ENCODE results near the gene GTF2IRD1.

GRCh38 chr7:73666183-73666575 is 1.5 kb upstream of the VPS37D start:
- RRBS = no CpG with 5 or more reads among the region's 12 CpGs

DNA sequence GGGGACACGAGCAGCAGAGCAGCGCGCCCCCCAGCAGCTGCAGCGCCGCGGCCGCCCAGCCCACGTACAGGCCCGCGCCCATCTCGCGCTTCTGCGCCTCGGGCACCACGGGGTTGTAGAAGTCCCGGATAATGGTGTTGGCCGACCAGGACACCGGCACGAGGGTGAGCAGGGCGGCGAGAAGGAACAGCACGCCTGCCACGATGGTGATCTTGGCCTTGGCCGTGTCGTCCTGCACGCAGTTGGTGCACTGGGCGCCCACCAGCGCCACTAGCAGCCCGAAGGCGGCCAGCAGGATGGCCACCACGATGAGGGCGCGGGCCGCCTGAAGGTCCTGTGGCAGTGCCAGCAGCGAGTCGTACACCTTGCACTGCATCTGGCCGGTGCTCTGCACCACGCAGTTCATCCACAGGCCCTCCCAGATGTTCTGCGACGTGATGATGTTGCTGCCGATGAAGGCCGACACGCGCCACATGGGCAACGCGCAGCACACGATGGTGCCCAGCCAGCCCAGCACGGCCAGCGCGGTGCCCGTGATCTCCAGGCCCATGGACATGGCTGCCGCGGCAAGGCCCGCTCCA is 486 bp downstream of the CLDN3 start:
- RRBS = no CpG with 5 or more reads among the region's 54 CpGs

DNA sequence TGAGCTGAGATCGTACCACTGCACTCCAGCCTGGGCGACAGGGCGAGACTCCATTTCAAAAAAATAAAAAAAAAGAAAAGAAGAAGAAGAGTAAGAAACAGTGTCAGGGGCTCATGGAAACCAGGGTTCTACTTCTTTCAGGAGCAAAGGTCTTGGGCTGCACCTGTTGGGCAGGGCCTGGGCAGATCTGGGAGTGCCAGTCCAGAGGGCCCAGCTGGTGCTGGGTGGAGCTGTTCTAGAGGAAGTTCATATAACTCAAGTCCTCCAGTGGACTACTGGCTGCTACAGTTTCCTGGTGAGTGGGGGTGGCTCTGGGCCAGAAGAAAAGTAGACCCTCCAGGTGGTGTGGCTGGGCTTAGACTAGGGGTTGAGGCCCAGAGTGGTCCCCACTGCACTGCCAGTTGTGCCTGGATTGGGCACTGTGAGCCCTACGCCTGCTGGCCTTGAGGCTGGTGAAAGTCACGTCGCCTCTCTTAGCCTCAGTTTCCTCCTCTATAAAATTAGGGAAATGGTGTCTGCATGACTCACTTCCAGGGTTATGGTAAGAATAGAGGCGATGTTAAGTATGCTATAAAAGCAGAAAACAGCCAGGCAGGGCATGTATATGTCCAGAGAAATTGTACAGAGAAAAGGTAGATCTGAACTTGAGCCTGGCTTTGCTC is 3.6 kb upstream of the CLDN3 start:
- RRBS = no CpG with 5 or more reads among the region's 7 CpGs

GRCh38 chr7:73829840-73830343 is 904 bp upstream of the CLDN4 start:
- RRBS = no CpG with 5 or more reads among the region's 7 CpGs

GRCh38 chr7:73880281-73881060 is 19.5 kb downstream of the TMEM270 start:
- RRBS = no CpG with 5 or more reads among the region's 19 CpGs

DNA sequence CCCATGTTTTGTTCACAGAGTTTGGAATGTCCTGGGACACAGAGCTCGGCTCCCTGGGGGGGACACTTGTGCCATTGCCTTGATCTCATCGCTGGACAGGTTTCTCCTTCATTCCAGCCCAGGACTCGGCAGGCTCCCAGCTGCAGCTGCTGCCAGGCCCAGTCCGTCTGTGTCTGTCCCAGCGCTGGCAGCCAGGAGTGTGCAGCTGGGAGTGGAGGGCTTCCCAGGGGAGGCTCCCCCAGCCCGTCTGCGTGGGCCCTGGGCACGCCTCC is 32.6 kb downstream of the TMEM270 start:
- RRBS = no CpG with 5 or more reads among the region's 8 CpGs

DNA sequence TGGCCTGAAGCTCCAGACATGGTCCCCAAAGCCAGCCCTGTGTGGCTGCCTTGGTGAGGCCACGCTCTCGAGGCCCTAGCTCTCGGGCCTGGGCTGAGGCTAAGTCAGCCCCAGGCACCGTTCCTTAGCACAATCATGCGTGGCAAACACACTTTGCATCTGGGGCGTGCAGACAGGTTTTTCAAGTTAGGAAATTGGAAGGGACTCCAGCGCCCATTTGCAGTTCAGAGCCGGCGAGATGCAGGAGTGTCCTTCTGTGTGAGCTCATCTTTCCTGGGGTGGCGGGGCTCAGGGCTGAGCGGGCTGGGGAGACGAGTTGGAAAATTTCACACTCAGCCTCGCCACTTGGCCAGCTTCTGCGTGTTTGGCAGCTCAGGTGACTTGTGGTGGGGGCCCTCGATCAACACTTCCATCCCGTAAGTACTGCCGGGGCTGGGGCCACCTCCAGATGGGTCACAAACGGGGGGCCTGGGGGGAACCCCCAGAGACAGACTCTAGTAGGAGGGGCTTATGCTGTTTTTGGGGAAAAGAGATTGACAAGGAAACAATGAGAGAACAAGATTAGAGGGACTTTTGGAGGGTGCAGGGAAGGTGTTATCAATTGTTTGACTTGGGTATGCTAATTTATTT is 55.7 kb downstream of the TMEM270 start:
- RRBS = no CpG with 5 or more reads among the region's 18 CpGs

- RRBS = no CpG with 5 or more reads among the region's 12 CpGs
Observed at GRCh38 chr7:74003421-74003959, 24.5 kb upstream of the ELN start.

- RRBS = no CpG with 5 or more reads among the region's 13 CpGs
Observed at GRCh38 chr7:74029407-74029812, 1.4 kb downstream of the ELN start.

DNA sequence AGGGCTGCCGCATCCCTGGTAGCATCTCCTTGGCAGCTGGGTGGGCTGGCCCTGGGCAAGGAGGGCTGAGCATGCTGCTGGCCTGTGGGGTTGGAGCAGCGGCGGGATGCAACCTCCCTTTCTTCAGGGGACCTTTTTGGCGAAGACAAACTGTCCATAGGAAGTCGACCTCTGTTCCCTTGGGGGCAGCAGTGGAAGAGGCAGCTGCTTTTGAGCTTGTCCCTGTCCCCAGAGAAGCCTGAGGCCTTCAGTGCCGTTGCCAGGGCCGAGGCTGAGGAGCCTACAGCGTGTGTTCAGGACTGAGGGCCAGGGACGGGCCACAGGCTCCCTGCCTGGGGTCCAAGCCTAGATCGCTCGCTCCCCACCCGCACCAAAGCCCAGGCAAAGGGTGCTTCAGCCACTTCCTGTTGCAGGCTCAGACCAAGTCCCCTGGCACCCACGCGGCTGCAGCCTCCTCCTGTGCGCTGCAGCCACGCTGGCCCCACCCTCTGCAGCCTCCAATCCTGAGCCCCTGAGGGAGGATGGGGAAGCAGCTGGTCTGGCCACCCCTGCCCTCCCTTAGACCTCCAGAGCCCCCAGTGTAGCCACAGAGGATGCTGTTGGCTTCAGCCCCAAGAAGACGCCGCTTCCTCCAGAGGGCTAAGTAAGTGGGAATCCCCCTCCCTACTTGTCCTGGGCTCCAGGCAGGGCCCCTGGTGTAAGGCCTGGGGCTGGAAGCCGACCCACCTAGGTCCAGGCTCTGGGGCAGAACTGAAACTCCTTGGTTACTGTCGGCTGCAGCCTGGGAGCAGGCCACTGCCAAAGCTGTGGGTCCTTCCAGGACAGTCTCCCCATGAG is 9.3 kb downstream of the LIMK1 start:
- RRBS = no CpG with 5 or more reads among the region's 20 CpGs

GRCh38 chr7:74093529-74094447 is 10.2 kb downstream of the LIMK1 start:
- RRBS = no CpG with 5 or more reads among the region's 26 CpGs

DNA sequence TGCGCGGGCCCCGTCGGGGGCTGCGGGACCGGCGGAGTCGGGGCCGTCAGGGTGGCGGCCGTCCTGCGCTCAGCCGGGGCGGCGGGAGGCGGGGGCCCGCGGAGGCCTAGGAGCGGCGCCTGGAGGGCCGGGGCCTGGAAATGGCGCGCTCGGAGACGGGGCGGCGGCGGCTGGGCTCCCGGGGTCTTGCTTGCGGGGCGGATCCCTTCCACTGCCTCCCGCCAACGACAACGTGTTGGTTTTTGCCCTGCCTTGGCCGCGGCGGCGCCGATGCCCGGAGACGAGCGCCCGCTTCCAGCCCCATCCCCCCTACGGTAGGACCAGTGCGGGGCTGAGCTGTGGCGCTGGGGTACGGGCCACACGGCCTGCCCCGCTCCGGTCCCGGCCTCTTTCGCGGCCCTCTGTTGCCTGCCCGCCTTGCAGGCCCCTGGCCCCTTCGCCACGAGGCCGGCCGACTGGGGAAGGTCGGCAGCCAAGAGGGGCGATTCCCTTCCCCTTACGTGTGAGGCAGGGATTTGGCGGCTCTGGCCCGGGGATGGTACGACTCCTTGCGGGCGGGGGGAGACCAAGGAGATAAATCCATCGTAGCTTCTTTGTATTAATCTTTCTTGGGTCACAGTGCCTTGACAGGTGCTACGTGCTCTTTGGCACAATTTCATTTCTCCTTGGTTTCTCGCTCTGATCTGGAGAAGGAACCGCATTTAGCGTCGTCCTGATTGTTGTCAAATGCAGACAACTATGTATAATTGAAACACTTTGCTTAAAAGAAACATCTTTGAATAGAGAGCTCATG is 495 bp downstream of the EIF4H start:
- RRBS = 2% methylated on average over 53 of the region's 72 CpGs

- RRBS = no CpG with 5 or more reads among the region's 8 CpGs
Observed at GRCh38 chr7:74279588-74280352, 9.4 kb upstream of the CLIP2 start.

GRCh38 chr7:74375909-74376934 is 77.5 kb upstream of the GTF2IRD1 start:
- RRBS = 50% methylated on average over 6 of the region's 60 CpGs

GRCh38 chr7:74429123-74429680 is 24.5 kb upstream of the GTF2IRD1 start:
- RRBS = no CpG with 5 or more reads among the region's 17 CpGs

DNA sequence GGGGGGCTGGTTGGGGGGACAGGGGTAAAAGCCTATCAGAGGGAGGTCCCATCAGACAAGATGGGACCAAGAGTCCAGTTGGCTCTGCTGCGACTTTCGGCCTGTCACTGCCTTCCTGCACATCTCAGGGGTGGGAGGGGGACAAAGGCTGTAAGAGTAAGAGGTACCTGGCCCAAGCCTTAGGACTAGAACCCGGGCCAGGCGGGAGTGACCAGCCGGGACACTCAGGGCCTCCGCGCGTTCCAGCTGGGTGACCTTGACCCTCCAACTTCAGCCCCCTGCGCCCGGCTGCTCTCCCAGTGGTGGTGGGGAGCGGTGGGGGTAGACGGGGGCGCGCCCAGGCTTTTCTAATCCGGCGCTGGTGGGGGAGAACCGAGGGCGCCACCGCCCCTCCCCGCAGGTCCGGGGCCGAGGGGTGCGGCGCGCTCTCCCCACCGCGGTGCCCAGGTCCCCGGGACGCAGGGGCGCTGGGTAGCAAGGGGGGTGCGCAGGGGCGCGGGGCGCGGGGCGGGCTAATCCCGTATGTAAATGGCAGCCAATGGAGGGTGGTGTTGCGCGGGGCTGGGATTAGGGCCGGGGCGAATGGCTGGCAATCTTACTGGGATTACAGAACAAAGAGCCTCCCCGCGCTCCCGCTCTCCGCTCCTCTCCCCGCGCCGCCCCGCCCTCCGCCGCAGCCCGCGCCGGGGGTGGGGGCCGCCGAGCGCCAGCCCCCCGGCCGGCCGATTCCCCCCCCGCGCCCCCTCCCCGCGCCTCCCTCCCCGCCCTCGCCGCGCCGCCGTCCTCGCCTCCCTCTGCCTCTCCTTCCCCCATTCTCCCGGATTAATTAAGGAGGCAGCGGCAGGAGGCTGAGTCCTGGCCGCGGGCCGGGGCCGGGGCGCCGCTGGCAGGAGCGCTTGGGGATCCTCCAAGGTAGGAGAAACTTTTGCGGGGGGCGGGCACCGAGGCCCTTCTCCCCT is at the start of gene GTF2IRD1:
Gene GTF2IRD1, plus strand, starts transcription at position 642 of the 959 bp plus-strand sequence.
- RRBS = 1% methylated on average over 40 of the region's 83 CpGs

DNA sequence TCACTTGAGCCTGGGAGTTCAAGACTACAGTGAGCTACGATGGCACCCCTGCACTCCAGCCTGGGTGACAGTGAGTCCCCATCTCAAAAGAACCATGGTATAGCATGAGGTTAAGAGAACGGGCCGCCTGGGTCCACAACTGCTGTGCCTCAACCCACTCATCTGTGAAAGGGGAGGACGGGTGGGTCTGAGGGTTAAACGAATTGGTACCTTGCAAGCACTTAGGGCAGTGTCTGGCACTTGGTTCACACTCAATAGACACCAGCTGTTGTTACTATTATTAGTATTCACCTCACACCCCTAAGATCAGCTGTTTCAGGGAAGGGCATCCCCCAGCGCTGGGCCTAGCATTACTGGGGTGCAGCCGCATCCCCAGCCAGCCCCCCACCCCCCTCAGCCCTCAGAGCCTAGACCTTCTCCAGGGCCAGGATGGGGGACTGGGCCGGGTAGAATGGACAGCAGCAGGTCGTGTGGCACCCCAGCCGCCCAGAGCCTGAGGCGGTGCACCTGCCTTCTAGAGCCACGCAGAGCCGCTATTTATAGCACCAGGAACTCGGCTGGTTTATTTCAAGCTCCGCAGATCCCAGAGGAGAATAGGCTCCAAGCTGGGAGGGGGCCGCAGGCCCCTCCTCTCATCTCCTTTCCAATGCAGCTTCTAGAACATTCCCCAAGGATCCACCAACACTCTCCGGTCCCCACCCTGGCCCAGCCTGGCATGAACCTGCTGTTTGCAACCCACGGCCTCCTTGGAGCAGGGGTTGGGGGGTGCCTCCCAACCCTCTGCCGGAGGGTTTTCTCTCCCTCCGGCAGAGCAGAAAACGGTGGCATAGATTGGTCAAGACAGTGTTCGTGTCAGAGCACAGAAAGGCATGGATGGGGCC is 60.5 kb downstream of the GTF2IRD1 start:
- RRBS = 95% methylated on average over 5 of the region's 22 CpGs

DNA sequence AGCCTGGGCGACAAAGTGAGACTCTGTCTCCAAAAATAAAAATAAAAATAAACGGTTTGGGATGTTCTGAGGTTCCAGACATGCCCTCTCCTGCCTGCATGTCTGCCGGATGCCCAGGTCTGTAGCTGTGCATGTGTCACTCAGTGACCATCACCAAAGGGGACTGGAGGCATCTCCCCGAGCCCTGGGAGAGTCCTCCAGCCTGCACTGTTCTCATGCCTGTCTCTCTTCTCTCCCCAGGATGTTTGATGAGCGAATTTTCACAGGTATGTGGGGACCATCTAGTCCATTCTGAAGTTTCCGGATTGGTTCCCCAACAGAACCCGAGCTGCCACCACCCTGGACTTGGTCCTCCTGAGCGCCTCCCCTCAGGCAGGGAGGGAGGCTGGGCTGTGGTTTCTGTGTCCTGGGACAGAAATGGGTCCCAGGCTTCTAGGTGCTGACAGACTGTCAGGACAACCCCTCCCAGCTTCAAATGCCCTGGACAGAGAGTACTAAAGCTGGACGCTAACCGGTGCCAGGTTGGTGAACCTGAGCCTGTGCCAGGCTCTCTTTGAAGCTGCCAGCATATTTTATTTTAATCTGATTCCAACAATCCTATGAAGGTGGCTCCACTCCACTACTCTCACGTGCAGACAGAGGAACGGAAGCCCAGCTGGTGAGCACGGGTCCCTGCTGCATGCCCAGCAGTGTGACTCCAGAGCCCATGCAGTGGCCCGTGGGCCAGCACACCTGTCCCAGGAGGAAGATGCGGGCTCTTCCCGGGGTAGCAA is 81.4 kb downstream of the GTF2IRD1 start:
- RRBS = no CpG with 5 or more reads among the region's 16 CpGs

- RRBS = no CpG with 5 or more reads among the region's 13 CpGs
Observed at GRCh38 chr7:74589698-74590243, 67.7 kb upstream of the GTF2I start.

DNA sequence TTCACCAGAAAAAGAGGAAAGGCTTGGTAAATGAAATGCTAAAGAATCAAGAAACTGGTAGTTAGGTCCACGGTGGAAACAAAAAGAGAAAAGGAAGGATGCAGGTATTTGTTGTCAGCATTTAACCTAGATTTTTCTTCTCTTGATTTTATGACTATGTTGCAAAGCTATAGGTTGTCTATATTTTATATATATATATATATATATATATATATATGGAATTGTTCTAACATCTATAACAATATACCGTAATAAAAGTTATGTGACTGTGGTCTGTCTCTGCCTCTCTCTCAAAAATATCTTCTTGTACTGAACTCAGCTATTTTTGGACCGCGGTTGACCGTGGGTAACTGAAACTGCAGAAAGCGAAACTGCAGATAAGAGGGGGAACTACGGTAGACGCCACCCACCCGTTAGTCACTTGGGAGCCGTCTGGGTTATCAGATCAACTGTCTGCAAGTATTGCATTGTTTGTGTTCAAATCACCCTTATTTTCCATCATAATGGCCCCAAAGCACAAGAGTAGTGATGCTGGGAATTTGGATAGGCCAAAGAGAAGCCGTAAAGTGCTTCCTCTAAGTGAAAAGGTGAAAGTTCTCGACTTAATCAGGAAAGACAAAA is 7.6 kb upstream of the GTF2I start:
- RRBS = no CpG with 5 or more reads among the region's 12 CpGs

Measured in choroid plexus epithelial cell (primary cell).